Measurements from ENCODE around the genes LHX1 and EPOP.

- PRO-cap, 2 experiments = no peak in any of the 2 experiments
Observed at GRCh38 chr17:36599047-36599539, 2.3 kb upstream of the MRM1 start.

GRCh38 chr17:36937465-36937960 lies at the start of gene LHX1:
LHX1 (plus strand) TSS chr17:36937475.
- PRO-cap, 2 experiments = no peak in any of the 2 experiments

- PRO-cap, 2 experiments = no peak in any of the 2 experiments
Observed at GRCh38 chr17:37066010-37066490, 117.3 kb downstream of the AATF start.

DNA sequence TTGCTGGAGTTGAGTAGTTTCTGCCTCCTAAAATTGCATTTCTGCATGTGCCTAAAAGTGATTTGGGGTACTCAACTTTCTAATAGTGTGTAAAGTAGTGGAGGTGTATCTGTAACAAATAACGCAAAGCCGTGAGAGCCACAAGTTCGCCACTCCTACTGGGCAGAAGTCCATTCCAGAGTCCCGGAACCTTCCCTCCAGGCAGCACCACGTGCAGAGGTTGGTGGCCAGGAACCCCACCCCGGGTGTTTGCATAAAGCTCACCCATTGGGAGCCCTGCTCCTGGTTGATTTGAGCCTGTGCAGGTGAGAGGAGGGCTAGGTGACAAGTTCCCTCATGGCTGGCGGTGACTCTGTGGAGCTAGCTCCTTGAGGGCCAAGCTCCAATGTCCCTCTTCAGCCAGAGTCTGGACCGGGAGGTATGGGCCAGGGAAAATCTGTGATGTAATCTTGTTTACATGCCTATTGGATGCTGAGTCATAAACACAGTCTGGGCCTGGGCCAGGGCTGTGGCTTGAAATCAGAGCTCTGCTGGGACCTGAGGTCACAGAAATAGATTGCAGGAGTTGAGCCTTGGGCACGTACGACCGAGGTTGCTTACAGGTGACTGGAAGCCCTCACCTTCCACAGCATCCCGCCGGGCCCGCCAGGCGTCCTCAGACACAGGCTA lies 118.8 kb downstream of the AATF start:
- PRO-cap, 2 experiments = no peak in any of the 2 experiments

- PRO-cap, 2 experiments = no peak in any of the 2 experiments
Observed at GRCh38 chr17:37146783-37147288, 198.1 kb downstream of the AATF start.

- PRO-cap, 2 experiments = no peak in any of the 2 experiments
Observed at GRCh38 chr17:37197481-37198279, 178.1 kb upstream of the C17orf78 start.

DNA sequence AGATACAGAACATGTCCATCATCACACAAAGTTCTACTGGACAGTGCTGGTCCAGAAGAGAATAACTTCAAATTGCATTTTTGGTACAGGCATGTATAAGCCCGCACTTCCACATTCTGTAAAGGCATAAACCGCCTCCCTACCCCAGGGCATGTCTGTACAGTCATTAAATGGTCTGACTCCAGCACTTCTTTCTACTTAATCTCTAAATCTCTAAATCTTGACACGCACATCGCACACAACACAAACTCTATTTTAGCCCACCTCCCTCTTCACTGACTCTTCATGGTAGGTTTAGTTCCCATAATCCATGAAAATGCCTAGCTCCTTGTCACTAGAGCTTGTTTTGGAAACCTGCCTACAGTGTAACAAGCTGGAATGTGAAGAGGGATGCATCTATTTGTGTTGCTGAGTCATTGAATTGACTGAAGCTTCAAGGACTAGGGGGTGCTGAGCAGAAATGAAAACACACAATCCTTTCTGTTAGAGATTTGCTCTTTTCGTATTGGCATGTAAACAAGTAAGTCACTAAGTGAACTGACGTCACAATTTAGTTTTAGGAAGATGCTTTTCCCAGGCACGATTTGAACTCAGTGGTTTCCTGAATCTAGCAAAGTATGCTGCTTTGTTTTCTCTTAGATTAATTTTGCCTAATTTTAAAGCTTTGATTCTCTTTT lies 1.6 kb upstream of the DUSP14 start:
- PRO-cap, 2 experiments = peak in 1 of 2 experiments; most common plus-strand start position 593 of the sequence (in 1)

DNA sequence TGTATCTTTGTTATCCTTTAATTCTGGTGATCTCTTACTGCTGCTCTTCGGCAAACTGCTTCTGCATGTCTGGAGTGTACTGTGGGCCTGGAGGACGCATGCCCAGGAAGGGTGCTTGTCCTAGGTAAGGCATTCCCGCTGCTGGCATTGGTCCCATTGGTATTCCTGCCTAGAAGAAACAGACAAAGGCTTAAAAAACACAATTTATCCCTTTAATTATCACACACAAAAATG lies 22.9 kb downstream of the SYNRG start:
- PRO-cap, 2 experiments = no peak in any of the 2 experiments

- PRO-cap, 2 experiments = no peak in any of the 2 experiments
Observed at GRCh38 chr17:37587495-37588162, 21.6 kb downstream of the SYNRG start.

- PRO-cap, 2 experiments = no peak in any of the 2 experiments
Observed at GRCh38 chr17:37676521-37677138, 33.4 kb upstream of the DDX52 start.

GRCh38 chr17:37710211-37710975 lies 34.5 kb downstream of the HNF1B start:
- PRO-cap, 2 experiments = no peak in any of the 2 experiments

GRCh38 chr17:37884438-37884927 lies 39.7 kb upstream of the TBC1D3K start:
- PRO-cap, 2 experiments = no peak in any of the 2 experiments

GRCh38 chr17:38277043-38277736 lies 19.8 kb upstream of the MRPL45 start:
- PRO-cap, 2 experiments = no peak in any of the 2 experiments

GRCh38 chr17:38421295-38421896 lies 6.9 kb upstream of the ARHGAP23 start:
- PRO-cap, 2 experiments = no peak in any of the 2 experiments

GRCh38 chr17:38449192-38449902 lies 21.1 kb downstream of the ARHGAP23 start:
- PRO-cap, 2 experiments = no peak in any of the 2 experiments

- PRO-cap, 2 experiments = no peak in any of the 2 experiments
Observed at GRCh38 chr17:38584244-38585018, 21.3 kb downstream of the SRCIN1 start.

GRCh38 chr17:38674807-38675462 lies at the start of gene EPOP:
EPOP (minus strand) TSS chr17:38674957.
- PRO-cap, 2 experiments = peak in 2 of 2 experiments; most common plus-strand start chr17:38675141 (in 1); most common minus-strand start chr17:38674949 (in 2)

DNA sequence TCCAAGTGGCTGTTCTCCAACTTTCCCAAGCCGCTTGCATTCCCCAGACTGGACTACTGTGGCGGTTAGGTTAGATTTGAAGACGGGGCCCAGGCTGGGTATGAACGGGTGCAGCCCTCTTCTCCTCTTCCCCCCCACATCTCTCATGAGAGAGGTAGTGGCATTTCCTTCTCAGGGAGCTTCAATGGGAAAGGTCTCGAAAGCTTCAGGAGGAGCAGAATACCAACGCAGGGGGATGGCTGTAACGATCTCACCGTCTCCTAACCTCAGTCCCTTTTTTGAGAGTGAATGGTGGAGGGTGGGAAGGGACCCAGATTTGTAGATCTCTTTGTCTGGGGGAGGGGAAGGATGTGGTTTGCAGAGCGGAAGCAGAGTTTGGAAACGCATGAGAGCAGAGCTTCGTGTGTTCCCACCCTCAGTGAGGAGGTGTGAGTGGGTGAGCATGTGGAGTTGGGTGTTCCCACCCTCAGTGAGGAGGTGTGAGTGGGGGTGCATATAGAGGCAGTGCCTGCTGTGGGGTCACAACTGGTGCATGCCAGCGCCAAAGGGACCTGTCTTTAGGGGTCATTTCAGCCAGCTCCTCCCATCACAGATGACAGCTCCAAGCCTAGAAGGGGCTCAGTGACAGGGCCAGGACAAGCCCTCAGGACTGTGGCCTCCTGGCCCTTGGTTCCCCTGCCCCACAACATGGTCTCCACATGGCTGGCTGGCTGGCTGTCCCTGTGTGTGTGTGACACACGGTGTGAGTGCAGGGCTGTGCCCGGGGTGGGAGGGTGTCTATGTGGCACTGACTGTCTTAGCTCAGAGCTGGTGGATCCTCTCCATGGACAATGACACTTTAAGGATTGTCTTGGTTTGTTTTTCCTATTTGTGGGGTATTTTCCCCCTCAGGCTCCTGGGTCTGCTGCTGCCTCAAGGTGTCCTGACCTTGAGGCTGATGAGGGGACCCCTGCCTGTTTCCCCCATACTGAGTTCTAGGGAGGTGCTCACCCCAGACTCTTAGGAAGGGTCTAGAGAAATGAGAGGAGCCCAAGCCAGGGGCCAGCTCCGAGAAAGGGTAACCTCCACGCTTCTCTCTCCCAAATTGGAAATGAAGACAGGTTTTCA lies 1.7 kb upstream of the CISD3 start:
- PRO-cap, 2 experiments = no peak in any of the 2 experiments

- PRO-cap, 2 experiments = no peak in any of the 2 experiments
Observed at GRCh38 chr17:38734090-38734826, 4.1 kb downstream of the CISD3 start.

DNA sequence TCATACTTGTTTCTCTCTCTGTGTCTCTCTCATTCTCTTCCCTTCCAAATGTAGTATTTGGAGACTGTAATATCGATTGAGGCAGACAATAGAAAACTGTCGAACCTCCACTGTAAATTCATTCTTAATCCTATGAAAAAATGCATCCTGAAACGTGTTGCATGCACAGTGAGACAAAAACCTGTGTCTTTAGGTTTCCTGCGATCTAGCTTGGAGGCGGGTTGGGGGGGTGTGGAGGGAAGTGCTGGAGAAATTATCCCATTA lies 1.3 kb upstream of the PSMB3 start:
- PRO-cap, 2 experiments = no peak in any of the 2 experiments

Measured in psoas muscle (tissue), 2 donors.